ENCODE data around the genes PABPC1L, WFDC12, WFDC9, SPINT4, UBE2C, SNX21, PLTP and ZNF335.

DNA sequence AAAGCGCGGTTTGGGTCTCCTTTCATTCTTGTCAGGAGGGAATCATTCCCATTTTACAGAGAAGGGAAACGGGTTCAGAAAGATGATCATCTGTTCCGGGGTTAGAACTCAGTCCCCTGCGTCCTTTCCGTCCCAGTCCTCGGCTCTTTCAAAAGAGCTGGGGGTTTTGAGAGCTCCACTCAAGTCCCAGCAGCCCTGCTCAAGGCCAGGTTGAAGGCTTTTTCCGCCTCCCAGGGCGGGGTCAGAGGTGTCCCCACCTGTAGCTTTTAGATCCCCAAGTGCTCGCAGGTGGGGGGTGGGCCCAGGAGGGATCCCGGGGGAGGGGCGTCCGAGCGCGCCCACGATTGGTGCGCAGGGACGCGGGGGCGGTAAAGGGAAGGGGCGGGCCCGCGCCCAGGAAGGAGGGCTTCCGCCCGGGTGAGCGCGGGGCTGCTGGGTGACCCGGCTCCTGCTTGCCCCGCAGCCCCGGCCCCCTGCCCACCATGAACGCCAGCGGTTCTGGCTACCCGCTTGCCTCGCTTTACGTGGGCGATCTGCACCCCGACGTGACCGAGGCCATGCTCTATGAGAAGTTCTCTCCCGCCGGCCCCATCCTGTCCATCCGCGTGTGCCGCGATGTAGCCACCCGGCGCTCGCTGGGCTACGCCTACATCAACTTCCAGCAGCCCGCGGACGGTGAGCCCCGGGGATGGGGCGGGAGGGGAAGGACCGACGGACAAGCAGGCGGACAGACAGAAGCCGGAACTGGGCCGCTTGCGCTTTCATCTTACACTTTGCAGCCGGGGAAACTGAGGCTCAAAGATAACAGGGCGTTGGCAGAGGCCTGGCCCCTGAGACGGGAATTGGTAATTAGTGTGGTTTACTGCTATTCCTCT lies at the start of gene PABPC1L:
Gene PABPC1L, plus strand, starts transcription at position 399 of the 875 bp plus-strand sequence.
- PRO-cap: unidirectional peak, plus-strand start at position 399 of the sequence
- RAMPAGE, long total RNA: start-site peak on the plus strand centred at position 404 of the sequence, 28 bp wide, 46 reads

GRCh38 chr20:45094550-45095213 lies 6.2 kb downstream of the KCNS1 start:
- PRO-cap: no peak
- RAMPAGE, long total RNA: no peak

GRCh38 chr20:45124373-45124570 lies at the start of gene WFDC12:
WFDC12 (minus strand) TSS chr20:45124465.
- PRO-cap: no peak
- RAMPAGE, long total RNA: no peak

DNA sequence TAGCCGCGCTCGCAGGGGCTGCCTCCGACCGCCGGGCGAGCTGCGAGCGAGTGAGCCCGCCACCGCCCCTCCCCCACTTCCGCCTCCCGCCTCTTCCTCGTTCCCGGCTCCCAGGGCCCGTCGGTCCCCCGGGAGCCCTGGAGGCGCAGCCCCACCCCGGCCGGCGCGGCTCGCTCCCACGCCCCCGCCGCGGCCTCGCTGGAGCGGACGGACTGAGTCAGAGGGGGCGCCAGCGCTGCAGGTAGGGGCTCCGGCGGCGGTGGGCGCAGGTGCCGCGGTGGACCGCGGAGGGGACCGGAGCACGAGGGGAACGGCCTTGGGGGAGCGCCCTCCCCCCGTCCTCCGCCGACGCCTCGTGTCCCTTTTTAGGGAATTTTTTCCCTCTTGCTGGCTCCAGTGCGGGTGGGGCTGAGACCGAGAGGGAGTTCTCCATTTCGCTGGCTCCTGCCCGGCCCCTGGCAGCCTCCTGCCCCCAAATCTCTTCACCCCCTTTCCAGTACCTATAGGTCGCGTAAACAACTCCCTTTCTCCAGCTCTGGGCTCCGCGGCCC lies 1.5 kb upstream of the DBNDD2 start:
- PRO-cap: bidirectional peak, plus-strand start at position 396 of the sequence, minus-strand start at position 52 of the sequence
- RAMPAGE, long total RNA: no peak

DNA sequence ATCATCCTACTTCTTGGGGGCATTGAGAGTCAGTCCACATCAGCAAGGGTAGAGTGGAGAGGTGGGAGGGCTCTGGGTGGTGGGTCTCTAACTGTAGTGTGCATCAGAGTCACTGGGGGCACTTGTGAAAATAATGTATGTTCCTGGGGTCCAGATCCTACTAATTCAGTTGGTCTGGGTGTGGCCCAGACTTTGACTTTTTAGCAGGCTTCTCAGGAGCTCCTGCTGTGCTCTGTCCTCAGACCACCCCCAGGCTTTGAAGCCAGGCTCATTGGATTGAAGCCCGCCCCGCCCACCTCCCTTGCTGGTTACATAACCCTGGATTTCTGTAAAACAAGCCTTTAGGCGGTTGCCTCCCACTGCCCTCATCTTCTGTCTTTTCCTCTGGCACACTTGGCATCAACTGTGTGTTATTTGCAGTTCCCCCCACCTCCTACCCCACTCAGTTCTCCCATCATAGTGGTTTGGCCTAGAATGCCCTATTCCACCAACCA lies 10.6 kb downstream of the PIGT start:
- PRO-cap: no peak
- RAMPAGE, long total RNA: no peak

- PRO-cap: no peak
- RAMPAGE, long total RNA: no peak
These were observed at the start of gene WFDC9 for GRCh38 chr20:45631084-45631649. WFDC9 (minus strand) TSS chr20:45631284.

DNA sequence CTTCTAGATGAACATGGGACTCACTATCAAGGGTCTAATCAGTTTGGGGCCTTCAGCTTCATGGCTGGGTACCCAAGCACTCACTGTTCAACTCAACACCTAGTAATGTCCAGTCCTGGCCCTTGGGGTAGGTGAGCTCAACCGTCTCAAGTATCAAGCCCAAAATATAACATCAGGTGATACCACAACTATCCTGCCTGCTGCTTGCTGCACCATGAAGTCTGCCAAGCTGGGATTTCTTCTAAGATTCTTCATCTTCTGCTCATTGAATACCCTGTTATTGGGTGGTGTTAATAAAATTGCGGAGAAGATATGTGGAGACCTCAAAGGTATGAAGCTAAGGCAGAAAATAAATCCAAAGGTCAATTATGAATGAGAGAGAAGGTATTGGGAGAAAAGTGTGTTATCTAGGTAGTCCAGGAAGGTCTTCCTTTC lies at the start of gene SPINT4:
Gene SPINT4, plus strand, starts transcription at position 194 of the 435 bp plus-strand sequence.
- PRO-cap: no peak
- RAMPAGE, long total RNA: no peak

GRCh38 chr20:45764852-45765870 lies 26.5 kb downstream of the WFDC3 start:
- PRO-cap: no peak
- RAMPAGE, long total RNA: no peak

GRCh38 chr20:45812039-45812798 lies at the start of gene UBE2C:
UBE2C (plus strand) TSS chr20:45812644.
- PRO-cap: bidirectional peak, plus-strand start at chr20:45812646, minus-strand start at chr20:45812293
- RAMPAGE, long total RNA: no peak

GRCh38 chr20:45822849-45823514 lies 4.1 kb downstream of the TNNC2 start:
- PRO-cap: unidirectional peak, minus-strand start at chr20:45823203
- RAMPAGE, long total RNA: no peak

DNA sequence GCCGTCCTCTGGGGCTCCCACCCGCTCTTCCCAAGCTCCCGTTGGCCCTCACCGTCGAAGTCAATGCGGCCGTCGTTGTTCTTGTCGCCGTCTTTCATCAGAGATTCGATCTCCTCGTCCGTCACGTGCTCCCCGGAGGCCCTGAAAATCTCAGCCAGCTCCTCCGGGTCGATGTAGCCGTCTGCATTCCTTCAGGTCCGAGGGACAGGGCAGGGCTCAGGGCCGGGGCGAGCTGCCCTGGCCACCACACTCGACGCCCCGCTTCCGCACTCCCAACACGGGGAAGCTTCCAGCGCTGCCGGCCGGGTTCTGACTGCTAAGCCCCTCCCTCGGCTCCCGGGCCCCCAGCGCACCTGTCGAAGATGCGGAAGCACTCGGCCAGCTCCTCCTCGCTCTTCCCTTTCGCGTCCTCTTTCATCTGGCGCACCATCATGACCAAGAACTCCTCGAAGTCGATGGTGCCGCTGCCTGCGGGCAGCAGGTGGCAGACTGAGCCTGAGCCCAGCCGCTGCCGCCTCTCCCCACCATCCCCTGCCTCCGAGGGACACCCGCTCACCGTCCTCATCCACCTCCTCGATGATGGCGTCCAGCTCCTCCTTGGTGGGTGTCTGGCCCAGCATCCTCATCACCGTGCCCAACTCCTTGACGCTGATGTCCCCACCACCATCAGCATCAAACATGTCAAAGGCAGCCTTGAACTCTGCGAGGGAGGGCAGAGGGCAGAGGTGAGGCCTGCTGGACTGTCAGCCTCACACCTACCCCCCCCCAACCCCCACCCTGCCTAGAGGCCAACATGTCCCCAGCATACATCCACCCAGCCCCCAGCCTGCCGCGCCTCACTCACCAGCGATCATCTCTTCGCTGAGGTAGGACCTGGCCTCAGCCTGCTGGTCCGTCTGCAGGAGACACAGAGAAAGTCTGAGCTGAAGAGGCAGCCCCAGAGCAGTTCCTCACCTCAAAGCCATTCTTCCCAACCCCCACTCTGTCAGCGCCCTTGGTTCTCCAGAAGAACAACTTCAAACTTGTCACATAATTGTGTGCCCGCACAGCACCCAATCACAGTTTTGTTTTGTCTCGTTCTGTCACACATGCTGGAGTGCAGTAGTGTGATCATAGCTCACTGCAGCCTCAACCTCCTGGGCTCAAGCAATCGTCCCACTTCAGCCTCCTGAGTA lies 2.8 kb downstream of the TNNC2 start:
- PRO-cap: no peak
- RAMPAGE, long total RNA: start-site peak on the minus strand centred at position 557 of the sequence, 274 bp wide, 46 reads

GRCh38 chr20:45833145-45833948 lies at the start of gene SNX21:
SNX21 (plus strand) TSS chr20:45833799.
- PRO-cap: bidirectional peak, plus-strand start at chr20:45833674, minus-strand start at chr20:45833551
- RAMPAGE, long total RNA: start-site peak on the minus strand at chr20:45833306-45833315, 48 reads

GRCh38 chr20:45906053-45906400 lies 5.9 kb downstream of the PLTP start:
- PRO-cap: no peak
- RAMPAGE, long total RNA: no peak

- PRO-cap: bidirectional peak, plus-strand start at chr20:45911862, minus-strand start at chr20:45911672; bidirectional peak, plus-strand start at chr20:45912308, minus-strand start at chr20:45912152
- RAMPAGE, long total RNA: start-site peak on the minus strand at chr20:45912151-45912159, 653 reads
These were observed at the start of gene PLTP for GRCh38 chr20:45911529-45912468. PLTP (minus strand) TSS chr20:45912155.

- PRO-cap: bidirectional peak, plus-strand start at chr20:45933913, minus-strand start at chr20:45933818
- RAMPAGE, long total RNA: no peak
These were observed 687 bp upstream of the PCIF1 start for GRCh38 chr20:45933504-45934488.

DNA sequence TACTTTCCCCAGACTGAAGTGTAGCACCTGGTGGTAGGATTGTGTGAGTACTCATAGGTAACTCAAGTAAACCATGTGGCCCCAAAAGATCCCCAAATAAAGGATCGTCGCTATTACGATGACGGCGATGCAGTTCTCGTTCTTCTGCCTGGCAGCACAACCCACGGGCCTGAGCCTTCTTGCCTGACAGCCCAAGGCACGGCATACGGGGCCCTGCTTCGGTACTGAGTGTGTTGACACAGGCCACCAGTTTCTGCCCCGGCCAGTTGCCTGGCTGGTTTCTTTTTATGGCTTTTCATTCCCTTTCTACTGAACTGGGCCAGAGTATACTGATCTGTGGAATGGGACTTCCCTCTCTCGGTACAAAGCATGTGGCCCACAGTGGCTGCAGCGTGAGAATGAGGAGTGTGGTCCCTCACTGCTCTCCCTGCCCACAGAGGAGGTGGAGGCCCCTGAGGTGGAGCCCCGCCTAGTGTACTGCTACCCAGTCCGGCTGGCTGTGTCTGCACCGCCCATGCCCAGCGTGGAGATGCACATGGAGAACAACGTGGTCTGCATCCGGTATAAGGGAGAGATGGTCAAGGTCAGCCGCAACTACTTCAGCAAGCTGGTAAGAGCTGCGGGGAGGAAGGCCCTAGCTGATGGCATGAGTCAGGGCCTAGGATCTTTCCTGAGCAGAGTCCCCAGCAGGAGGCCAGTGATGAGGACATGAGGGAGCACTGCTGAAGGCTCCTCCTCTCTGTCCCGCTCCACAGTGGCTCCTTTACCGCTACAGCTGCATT lies 11.0 kb downstream of the PCIF1 start:
- PRO-cap: no peak
- RAMPAGE, long total RNA: no peak

GRCh38 chr20:45947097-45947980 lies 12.9 kb downstream of the PCIF1 start:
- PRO-cap: no peak
- RAMPAGE, long total RNA: no peak

DNA sequence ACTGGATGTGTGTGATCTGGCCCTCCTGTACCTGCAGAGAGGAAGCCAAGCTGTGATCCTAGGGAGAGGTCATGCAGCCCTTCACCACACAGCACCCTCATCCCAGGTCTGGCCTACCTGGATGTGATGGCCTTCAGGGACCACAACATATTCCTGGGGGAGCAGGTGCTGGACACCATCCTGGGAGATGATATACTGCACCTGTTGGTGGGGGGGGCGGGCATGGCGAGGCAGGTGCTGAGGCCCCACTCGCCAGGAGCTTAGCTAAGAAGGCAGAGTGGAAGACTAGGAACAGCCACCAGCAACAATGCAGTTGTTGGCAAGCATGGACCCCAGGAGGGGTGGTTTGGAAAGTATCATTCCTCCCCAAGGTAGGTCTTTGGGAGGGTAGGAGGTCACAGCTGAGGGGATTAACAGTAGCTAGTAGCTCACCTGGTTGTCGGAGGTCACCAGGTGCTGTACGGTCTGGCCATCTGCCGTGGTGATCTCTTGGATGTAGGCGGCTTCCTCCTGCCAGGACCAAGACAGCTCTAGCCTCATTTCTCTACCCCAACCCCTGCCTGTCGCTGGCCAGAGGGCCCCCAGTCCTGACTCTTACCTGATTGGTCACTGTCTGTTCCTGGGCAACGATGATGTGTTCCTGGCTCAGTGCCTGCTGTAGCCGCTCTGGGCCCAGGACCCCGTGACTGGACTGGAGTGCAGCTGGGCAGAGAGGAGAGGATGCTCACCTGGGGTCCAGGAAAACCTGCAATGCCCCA lies 15.1 kb downstream of the PCIF1 start:
- PRO-cap: no peak
- RAMPAGE, long total RNA: no peak

GRCh38 chr20:45971679-45972792 lies at the start of gene ZNF335:
ZNF335 (minus strand) TSS chr20:45972203.
- PRO-cap: bidirectional peak, plus-strand start at chr20:45972073, minus-strand start at chr20:45971857; bidirectional peak, plus-strand start at chr20:45972546, minus-strand start at chr20:45972183
- RAMPAGE, long total RNA: start-site peak on the minus strand at chr20:45971833-45971848, 25 reads; start-site peak on the minus strand at chr20:45972174-45972188, 42 reads

DNA sequence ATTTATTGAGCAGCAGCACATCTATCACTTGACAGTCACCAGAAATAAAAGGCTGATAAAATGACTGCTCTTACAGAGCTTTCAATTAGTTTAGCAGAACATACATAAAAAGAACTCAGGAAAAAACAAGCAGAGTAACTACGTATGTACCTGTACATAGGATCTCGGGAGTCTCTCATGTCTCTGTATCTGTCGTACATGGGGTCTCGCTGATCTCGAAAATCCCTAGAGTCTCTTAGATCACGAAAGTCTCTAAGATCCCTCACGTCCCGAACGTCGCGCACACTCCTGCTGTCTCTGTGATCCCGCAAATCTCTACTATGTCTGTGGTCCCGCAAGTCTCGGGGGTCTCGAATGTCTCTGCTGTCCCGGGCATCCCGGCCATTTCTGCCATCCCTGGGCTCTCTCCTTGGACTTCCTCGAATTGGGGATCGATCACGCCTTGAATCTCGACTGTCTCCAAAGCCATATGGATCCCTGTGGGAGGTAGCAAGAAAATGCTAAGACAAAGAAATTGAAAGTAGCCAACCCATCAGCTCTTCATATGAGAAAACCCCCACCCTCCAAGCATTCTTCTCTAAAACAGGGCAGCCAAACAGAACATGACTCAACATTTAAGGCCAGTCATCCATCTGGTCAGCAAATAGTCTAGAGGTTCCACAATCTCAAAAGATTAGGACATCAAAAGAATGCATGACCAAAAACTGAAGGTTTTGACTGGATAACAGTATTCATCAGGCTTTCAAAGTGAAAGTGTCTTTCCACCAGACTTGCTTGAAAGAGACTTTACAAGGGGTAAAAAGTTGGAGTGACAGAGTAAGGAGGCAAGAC lies 19.5 kb downstream of the NCOA5 start:
- PRO-cap: no peak
- RAMPAGE, long total RNA: start-site peak on the minus strand centred at position 446 of the sequence, 19 bp wide, 25 reads

Measured in vagina (tissue), 1 donor.